ENCODE data around the gene BANP.

- PRO-cap, result no peak
- RRBS, 2 experiments, result 83% methylated on average over 3 of the region's 10 CpGs; no CpG with 5 or more reads in 1 of the 2 experiments
Observed at GRCh38 chr16:87812253-87812720, 46.5 kb upstream of the KLHDC4 start.

- PRO-cap, result no peak
- RRBS, 2 experiments, result 88 to 93% methylated on average over 6 of the region's 25 CpGs
Observed at GRCh38 chr16:87840467-87841471, 28.5 kb downstream of the SLC7A5 start.

DNA sequence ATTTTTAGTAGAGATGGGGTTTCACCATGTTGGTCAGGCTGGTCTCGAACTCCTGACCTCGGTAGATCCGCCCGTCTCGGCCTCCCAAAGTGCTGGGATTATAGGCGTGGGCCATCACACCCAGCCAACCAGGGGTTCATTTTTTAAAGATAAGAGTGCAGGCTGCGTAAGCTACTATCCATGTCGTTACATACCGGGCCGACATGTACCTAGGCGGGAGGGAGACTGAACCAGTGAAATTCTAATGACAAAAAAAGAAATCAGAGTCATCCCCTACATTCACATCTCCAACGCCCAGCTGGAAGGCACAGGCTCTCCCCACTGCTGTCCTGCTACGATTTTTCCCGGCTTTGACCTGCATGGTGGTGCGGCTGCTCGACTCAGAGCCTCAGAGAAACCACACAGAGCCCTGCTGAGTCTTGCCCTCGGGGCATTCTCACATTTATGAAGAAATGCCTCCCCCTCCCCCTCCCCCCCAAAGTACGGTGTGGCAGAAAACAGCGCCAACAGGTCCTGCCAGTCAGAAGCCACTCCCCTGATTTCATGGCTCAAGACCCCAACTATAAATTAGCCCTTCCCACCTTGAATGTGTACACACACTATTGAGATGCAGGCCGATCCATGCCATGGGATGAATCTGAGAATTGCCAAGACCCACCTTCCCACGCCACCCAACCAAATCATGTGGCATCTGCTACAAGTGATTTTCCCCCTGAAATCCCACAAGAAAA, 2.0 kb downstream of the SLC7A5 start:
- PRO-cap, result bidirectional peak, plus-strand start at position 593 of the sequence, minus-strand start at position 352 of the sequence
- RRBS, 2 experiments, result no CpG with 5 or more reads among the region's 21 CpGs

DNA sequence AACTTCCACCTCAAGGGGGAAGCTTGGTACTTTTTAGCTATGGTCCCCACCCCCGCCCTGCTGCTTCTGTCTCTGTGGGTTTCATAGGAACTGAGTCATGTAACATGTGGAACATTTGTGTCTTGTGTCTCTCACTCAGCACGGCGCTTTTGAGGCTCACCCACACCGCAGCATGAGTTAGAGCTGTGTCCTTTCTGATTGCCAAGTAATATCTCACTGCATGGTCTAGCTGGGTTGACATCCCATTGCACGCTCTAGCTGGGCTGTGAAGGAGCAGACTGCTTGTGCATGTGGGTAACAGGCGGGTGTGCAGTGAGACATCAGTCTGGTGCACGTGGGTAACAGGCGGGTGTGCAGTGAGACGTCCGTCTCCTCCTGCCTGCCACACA, 26.3 kb upstream of the SLC7A5 start:
- PRO-cap, result no peak
- RRBS, 2 experiments, result no CpG with 5 or more reads among the region's 10 CpGs

DNA sequence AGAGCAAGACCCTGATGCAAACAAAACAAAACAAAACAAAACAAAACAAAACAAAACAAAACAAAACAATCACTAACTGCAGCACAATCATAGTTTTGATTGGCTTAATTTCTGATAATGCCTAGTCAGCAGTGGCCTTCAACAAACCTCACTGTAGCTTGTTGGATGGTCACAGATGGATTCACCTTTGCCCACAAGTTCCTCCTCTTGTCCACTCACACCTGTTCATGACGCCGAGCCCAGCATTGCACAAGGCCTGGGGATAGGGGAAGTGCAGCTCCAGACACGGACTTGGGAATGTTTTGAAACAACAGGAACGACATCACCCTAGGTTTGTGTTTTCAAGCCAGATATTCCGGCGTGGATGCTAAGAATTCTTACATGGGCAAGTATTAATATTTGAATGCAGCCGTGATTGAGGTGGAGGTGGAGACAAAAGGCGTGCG, 2.3 kb upstream of the BANP start:
- PRO-cap, result no peak
- RRBS, 2 experiments, result no CpG with 5 or more reads among the region's 9 CpGs

DNA sequence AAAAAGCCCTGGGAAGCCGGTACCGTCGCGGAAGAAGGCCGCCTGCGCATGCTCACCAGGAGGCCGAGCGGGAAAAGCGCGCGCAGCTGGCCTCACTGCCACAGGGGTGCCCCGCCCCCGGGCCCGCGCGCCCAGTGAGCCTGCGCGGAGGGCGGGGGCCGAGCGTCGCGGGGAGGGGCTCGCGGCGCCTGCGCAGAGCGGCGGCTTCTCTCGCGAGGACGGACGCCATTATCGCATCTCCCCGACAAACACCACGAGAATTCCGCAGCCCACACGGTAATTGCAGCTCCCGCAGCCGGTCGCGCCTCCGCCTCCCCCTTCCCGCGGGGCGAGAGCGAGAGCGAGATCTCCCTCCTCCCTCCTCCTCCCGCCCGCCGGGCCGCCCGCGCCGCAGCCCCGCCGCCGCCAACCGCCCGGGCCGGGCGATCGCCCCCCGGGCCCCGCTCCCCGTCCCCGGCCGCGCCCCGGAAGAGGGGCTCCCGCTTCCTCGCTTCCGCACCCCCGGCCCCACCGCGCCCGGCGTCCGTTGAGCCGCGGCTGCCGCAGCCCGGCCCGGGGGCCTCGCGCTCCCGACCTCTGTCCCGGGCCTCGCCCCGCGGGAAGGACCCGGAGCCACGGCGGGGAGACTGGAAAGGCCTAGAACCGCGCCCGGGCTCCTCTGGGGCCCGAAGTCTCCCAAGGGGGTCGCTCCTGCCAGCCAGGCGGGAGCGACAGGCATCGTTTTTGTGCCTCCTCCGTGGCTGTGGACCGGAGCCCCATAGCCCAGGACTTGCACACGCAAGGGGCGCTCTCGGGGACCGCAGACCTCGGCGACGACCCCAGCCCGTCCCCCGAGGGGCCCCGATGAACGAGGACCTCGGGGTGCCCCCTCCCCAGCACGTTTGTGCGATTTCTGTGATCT, at the start of gene BANP:
Gene BANP (plus strand): TSS at position 195 of the 901 bp plus-strand sequence.
- PRO-cap, result bidirectional peak, plus-strand start at position 393 of the sequence, minus-strand start at position 78 of the sequence; bidirectional peak, plus-strand start at position 895 of the sequence, minus-strand start at position 757 of the sequence
- RRBS, 2 experiments, result under 1 to 2% methylated on average over 31 to 33 of the region's 118 CpGs

DNA sequence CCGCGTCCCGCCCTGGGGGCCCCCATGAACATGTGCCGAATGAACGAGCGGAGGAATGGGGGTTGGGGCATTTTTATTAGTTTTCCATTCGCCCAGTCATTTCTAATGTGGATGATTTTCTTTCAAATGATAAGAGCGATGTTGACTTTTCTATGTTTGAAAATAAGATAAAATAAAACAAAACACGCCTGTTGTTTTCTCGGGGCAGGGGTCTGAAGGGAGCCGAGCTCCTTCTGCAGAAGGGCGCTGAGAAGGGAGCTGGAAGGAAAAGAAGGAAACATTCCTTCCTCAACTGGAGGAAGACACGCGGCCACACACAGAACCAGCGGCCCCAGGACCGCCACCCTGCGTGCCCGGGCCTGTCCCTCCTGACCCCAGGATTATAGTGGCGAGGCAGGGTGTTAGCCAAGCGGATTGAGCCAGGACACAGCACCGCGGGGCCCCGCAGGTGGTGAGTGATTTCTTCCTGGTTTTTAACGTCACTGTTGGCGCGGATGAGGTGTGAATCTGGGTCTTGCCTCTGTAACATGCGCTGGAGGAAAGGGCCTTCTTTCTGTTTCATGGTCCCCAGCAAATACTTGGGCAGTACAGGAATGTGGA, 158.8 kb upstream of the ZNF469 start:
- PRO-cap, result no peak
- RRBS, 2 experiments, result no CpG with 5 or more reads among the region's 27 CpGs

GRCh38 chr16:88232333-88233249, 150.2 kb upstream of the ZNF469 start:
- PRO-cap, result no peak
- RRBS, 2 experiments, result 75 to 81% methylated on average over 3 of the region's 33 CpGs

DNA sequence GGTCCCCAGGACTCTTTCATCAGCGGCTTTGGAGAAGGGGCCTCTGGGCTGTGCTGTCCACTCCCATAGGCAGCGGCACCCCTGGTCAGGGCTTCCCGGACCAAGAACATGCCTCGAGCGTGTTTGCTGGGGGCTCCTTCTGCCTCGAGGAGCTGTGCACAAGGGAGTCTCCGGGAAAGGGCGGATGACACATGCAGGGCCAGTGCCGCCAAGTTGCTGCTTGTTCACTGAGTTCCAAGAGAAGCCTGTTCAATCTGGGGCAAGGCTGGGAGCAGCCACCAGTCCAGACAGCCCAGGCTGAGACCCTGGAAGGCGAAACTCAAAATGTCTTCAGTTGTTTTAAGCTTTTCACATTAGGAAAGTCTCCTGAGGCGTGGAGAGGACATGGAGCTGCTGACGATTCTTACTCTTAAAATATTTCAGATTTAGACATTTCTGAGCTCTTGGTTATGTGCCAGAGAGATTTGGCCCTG, 84.5 kb upstream of the ZNF469 start:
- PRO-cap, result no peak
- RRBS, 2 experiments, result 48 to 75% methylated on average over 5 of the region's 12 CpGs

GRCh38 chr16:88315578-88316328, 67.0 kb upstream of the ZNF469 start:
- PRO-cap, result no peak
- RRBS, 2 experiments, result 48 to 56% methylated on average over 5 of the region's 29 CpGs

- PRO-cap, result no peak
- RRBS, 2 experiments, result 13 to 16% methylated on average over 42 to 44 of the region's 96 CpGs
Observed at GRCh38 chr16:88383368-88384116, 783 bp downstream of the ZNF469 start.

GRCh38 chr16:88428241-88428627, 24.8 kb upstream of the ZFPM1 start:
- PRO-cap, result no peak
- RRBS, 2 experiments, result no CpG with 5 or more reads among the region's 16 CpGs

GRCh38 chr16:88464730-88465558, 11.9 kb downstream of the ZFPM1 start:
- PRO-cap, result no peak
- RRBS, 2 experiments, result 91 to 95% methylated on average over 4 to 5 of the region's 24 CpGs

- PRO-cap, result no peak
- RRBS, 2 experiments, result no CpG with 5 or more reads among the region's 35 CpGs
Observed at GRCh38 chr16:88504863-88505856, 52.1 kb downstream of the ZFPM1 start.

DNA sequence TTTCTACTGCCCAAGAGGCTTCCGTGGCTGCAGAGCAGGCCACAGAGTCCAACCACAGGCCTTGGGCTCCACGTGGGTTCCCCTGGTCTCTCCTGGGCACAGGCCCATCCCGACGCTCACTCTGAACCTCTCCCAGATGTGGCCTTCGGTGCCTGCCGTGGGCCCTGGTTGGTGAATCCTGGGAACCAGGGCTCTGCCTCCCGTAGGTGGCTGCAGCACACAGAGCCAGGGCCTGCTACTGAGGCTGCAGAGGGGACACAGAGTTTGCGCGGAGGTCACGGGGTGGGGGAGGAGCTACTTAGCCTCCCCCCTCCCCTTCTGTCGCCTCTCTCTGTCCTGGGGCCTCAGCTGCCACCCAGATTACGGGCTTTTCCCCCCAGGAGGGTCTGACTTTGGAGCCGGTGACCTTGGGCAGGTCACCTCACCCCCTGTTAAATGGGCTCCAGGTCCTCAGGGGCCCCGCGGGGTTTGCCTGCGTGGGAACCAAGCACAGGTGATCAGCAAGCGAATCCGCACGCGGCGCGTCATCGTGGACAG, 55.4 kb downstream of the ZFPM1 start:
- PRO-cap, result no peak
- RRBS, 2 experiments, result no CpG with 5 or more reads among the region's 23 CpGs

GRCh38 chr16:88510148-88510720, 57.2 kb downstream of the ZFPM1 start:
- PRO-cap, result no peak
- RRBS, 2 experiments, result no CpG with 5 or more reads among the region's 12 CpGs

GRCh38 chr16:88525909-88526608, 44.1 kb upstream of the ZC3H18 start:
- PRO-cap, result no peak
- RRBS, 2 experiments, result no CpG with 5 or more reads among the region's 22 CpGs

- PRO-cap, result no peak
- RRBS, 2 experiments, result 5 to 29% methylated on average over 10 of the region's 22 CpGs
Observed at GRCh38 chr16:88527489-88528007, 42.7 kb upstream of the ZC3H18 start.

- PRO-cap, result no peak
- RRBS, 2 experiments, result 89 to 93% methylated on average over 10 to 14 of the region's 54 CpGs
Observed at GRCh38 chr16:88715280-88716135, 9.2 kb downstream of the CTU2 start.

DNA sequence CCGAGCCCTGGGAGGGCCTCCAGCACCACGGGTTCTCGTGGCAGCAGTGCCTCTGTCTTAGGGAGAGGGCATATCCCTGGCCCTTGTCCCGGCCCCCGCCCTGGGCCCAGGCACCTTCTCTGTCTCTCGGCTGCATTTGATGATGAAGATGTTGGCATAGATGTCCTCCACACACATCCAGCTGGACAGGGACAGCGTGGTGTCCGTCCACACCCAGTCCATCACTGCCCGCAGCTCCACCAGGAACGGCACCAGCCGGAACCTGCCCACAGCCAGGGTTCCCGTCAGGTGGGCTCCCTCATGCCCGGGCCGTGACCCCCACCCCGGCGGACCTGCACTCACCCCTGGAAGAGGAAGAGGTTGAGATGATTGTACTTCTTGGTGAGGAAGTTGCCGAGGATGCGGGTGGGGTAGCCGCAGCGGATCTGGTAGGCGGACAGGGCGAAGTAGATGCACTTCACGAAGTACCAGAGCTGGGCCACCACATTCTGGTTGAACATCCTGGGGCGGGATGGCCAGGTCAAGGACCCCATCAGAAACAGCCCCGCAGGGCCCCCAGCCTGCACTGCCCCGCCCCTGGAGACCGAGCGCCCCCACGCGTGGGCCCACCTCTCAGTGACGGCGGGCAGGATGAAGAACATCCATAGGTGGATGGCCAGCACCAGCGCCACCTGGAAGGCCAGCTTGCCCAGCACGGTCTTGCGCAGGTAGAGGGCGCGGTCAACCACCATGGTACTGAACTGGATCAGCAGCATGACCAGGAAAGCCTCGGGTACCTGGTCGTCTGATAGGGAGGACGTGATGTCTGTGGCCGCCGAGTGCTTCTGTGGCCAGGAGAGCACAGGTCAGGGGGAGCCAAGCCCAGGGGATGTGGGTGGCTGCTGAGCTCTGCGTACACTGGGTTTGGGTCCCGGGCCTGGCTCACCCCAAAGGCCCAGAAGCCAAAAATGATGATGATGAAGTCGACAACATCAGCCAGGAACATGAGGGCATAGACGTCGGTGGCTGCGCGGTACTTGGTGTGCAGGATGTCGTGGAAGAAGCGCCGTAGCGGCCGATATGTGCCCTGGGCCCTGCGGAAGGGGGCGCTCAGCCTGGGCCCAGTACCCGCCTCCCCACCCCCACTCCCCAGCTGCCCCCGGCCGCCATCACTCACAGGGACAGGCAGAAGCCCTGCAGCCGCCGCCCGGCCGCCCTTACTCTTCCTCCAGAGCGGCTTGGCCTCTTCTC, 13.6 kb downstream of the CTU2 start:
- PRO-cap, result no peak
- RRBS, 2 experiments, result 94 to 96% methylated on average over 5 of the region's 64 CpGs

Measured in HEK293 (cell line).